Testis (tissue), 5 donors: ENCODE measurements around a stretch of chr17.

DNA sequence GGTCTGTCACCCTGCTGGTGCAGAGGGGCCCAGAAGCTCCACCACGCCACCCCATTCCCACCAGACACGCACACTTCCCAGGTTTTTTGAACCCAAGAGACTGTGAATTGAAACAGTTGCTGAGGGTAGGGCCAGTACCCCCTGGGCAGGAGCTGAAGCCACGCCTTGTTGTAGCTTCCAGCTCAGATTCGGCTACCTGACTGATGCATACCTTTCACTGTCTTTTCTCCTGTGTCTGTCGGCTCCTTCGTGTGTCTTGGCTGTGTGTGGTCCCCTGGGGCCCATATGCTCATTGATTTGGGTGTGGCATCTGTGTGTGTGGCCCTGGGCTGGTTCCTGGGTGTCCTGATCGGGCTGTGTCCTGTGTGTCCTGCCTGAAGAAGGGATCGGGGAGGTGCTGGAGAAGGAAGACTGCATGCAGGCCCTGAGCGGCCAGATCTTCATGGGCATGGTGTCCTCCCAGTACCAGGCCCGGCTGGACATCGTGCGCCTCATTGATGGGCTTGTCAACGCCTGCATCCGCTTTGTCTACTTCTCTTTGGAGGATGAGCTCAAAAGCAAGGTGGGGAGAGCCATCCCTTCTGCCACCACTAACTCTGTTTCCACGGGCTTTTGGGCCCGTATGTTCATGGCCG, 21.0 kb downstream of the CASKIN2 start:
- PRO-cap, 3 experiments = no peak in any of the 3 experiments
- RAMPAGE, long total RNA, 2 experiments = no peak in any of the 2 experiments
- RRBS = no CpG with 5 or more reads among the region's 17 CpGs

DNA sequence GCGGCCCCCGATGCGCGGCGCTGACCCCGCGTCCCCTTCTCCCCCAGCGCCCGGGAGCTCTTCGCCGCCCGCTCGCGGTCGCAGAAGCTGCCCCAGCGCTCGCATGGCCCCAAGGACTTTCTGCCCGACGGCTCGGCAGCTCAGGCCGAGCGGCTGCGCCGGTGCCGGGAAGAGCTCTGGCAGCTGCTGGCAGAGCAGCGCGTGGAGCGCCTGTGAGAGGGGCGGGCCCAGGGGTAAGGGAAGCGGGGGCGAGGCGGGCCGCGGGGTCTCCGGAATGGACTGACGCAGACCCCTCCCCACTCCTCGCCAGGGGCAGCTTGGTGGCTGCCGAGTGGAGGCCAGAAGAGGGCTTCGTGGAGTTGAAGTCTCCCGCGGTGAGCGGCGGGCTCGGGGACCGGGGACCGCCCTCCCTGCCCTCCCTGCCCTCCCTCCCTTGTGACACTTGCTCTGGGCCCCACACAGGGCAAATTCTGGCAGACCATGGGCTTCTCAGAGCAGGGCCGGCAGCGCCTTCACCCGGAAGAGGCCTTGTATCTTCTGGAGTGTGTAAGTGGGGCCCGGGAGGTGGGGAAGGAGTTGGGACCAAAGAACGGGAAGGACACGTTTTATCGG, 477 bp downstream of the TSEN54 start:
- PRO-cap, 3 experiments = no peak in any of the 3 experiments
- RAMPAGE, long total RNA, 2 experiments = no peak in any of the 2 experiments
- RRBS = 1% methylated on average over 40 of the region's 53 CpGs

DNA sequence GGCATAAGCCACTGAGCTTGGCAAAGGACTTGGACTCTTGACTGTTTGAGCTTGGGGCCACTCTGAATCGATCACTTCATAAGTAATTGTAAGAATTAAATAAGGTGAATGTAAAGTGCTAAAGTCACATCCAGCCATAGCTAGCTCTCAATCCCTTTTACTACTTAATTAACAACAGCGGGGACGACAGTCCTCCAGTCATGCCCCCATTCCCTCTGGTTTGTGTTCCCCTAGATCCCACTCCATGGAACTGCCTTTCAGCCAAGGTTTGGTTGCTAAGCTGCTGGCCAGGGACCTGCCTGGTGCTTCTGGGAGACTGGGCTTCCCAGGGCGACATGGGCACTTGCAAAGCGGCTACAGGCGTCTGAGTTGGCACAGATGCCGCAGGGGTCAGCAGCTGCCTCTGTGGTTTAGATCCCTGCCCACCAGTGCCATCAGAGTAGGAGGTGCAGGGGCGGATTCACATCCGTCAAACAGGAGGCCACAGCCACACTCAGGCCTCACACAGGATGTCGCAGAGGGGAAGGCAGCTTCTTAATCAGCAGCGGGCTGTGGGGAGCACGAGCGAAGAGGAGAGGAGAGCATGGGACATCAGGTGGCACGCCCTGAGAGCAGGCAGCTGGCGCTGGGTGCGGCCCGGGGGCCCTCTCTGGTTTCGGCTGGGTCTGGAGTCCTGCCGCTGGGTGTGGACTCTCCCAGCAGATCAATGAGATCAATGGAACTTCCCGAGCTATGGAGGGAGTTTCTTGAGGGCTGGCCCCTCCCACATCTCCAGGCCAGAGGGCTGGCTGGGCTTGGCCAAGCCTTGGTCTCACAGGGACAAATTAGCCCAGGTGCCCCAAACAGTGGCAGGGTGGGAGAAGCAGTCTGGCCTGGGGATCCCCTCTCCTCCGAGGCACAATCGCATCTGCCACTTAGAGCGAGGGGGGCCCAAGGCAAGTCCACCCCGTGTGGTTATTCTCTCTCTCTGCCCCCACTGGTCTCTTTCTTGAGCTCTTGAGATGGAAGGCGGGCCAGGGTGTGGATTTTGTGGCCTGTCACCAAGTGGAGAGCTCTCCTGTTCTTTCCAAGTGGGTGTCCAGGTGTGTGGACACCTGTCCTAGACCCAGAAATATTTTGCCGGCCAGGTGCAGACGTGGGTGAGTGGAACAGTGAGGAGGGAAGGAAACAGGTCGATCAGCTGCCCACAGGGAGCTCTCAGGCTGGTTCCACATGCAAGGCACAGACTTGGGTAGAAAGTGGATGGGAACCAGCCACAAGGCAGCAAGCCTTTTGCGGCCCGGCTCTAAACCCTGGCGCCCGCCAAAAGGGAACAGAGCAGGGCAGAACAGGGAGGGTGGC, 9.7 kb downstream of the LLGL2 start:
- PRO-cap, 3 experiments = no peak in any of the 3 experiments
- RAMPAGE, long total RNA, 2 experiments = no peak in any of the 2 experiments
- RRBS = no CpG with 5 or more reads among the region's 32 CpGs

DNA sequence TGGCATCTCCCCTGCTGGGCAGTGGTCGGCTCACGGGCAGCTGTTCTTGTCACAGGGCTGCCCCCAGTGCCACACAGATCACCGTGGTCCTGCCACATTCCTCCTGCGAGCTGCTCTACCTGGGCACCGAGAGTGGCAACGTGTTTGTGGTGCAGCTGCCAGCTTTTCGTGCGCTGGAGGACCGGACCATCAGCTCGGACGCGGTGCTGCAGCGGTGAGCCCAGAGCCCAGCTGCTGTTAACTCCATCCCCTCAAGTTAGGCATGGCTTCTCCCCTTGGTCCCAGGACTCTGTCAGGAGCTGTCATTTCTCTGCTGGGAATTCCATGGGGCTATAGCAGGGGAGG, 28.4 kb upstream of the MYO15B start:
- PRO-cap, 3 experiments = no peak in any of the 3 experiments
- RAMPAGE, long total RNA, 2 experiments = no peak in any of the 2 experiments
- RRBS = no CpG with 5 or more reads among the region's 13 CpGs

DNA sequence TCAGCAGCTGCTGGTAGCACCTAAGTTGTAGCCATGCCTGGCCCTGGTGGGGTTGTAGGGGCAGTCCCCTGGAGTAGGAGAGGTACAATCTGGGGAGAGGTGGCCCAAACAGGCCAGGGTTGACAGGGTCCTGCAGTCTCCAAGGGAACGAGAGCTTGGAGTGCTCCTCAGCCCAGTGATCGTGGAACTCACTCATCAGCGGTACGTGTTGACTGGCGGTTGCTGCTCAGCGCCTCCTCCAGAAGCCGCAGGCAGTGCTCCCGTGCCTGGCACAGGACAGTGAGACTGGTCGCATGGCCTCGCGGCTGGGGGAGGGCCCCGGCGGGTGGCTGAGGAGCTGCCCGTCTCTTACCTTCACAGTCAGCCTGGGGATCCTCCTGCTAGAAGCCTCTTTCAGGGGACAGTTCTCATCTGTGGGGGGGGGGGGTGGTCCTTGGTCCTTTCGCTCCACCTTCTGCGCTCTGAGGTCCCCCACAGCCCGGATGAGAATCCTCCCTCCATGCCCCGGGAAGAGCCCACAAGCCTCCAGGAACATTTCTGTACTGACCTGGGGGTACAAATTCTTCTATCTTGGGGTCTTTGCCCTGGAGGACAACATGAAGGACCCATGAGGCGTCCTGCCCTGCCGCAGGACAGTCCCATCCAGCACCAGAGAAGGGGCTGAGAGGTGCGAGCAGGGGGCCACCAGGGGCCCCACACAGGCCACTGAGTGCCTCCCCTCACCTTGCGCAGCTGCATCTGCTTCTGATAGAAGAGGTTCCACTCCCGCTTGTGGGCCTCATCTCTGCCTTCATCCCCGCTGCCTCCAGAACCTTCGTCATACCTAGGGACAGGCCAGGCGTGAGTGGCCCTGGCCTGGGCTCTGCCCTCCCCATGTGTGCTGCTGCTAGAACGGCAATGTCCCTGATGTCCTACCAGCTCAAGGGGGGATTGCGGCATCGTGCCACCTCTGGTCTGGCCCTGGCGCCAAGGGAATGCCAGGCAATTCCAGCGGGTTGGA, 2.5 kb upstream of the SMIM5 start:
- PRO-cap, 3 experiments = no peak in any of the 3 experiments
- RAMPAGE, long total RNA, 2 experiments = no peak in any of the 2 experiments
- RRBS = no CpG with 5 or more reads among the region's 31 CpGs

- PRO-cap, 3 experiments = no peak in any of the 3 experiments
- RAMPAGE, long total RNA, 2 experiments = no peak in any of the 2 experiments
- RRBS = no CpG with 5 or more reads among the region's 27 CpGs
Measured at GRCh38 chr17:75706943-75708086, 13.9 kb upstream of the ITGB4 start.

GRCh38 chr17:75722731-75723063, 1.4 kb downstream of the ITGB4 start:
- PRO-cap, 3 experiments = no peak in any of the 3 experiments
- RAMPAGE, long total RNA, 2 experiments = no peak in any of the 2 experiments
- RRBS = no CpG with 5 or more reads among the region's 6 CpGs

- PRO-cap, 3 experiments = no peak in any of the 3 experiments
- RAMPAGE, long total RNA, 2 experiments = no peak in any of the 2 experiments
- RRBS = 92% methylated on average over 6 of the region's 24 CpGs
Measured at GRCh38 chr17:75723768-75724769, 2.8 kb downstream of the ITGB4 start.

DNA sequence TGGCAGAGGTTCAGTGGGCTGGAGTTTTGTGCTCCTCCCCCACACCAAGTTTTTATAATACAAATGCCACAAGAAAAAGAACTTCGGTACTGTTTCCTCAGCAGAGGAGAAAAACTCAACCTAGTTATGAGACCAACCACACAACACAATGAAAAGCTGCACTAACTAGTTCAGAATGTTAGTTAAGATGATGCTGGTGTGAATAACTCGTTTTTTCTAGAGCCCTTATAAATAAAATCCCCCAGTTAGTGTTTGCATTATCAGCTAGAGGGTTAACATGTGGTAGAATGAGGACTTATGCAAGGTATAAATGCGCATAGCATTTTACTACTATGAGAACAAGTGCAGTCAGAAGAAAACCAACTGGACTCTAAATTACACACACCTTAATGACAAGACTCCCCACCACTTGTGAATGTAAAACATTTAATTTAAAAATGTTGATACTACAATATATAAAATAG, 1.9 kb downstream of the H3-3B start:
- PRO-cap, 3 experiments = peak in 1 of 3 experiments; most common minus-strand start position 49 of the sequence (in 1)
- RAMPAGE, long total RNA, 2 experiments = no peak in any of the 2 experiments
- RRBS = no CpG with 5 or more reads among the region's 3 CpGs

DNA sequence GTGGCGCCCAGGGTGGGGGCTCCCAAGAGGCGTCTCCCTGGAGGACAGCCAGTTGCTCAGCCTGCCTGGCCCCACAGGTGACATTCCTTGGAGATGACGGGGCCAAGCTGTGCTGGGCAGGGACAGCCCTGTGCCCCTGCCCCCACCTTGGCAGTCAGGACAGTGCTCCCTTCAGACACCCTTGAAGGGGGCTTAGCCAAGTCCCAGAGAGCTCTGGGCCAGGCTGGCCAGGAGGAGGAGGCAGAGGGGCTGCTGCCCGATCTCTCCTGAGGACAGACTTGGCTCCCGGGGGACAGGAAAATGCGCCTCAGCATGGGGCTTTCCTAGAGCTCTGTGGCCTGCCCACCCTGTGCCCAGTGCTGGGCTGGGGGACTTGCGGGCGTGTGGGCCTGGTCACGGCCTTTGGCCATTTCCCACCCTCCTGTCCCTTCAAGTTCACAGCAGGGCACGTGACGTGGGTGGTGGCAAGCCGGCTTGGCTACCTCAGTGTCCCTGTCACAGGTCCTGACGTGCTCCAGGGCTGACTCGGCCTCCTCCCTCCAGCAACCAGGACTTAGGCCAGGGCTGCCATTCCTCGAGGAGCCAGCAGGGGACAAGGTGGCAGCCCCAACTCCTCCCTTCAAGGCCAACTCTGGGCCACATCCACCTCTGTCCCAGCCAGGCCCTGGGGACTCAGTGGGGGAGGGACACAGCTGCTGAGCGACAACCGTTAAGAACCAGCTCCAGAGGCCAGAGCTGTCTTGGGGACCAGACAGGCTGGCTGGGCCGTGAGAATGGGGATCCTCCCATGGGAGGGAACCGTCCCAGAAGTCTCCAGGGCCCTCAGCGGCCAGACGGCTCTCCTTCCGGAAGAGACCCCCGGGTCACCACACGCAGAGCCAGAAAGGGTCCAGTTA, 855 bp upstream of the UNC13D start:
- PRO-cap, 3 experiments = peak in 2 of 3 experiments; most common plus-strand start position 577 of the sequence (in 1)
- RAMPAGE, long total RNA, 2 experiments = no peak in any of the 2 experiments
- RRBS = no CpG with 5 or more reads among the region's 24 CpGs

DNA sequence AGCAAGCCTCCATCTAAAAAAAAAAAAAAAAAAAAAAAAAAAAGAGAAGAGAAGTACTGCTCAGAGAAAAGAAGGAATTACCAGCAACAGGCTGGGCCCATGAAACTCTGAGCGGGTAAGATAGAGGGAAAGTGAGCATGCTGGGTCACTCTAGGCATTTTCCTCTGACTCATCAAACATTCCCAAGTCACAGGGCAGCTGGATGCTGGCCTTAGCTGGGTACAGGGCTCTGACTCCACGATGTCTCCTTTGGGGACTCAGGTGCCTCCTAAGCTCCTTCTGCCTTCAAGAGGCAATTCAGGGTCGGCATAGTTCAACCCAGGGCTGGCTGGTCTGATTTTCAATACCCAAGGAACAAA, 1.1 kb downstream of the WBP2 start:
- PRO-cap, 3 experiments = peak in 3 of 3 experiments; most common plus-strand start position 185 of the sequence (in 3)
- RAMPAGE, long total RNA, 2 experiments = no peak in any of the 2 experiments
- RRBS = no CpG with 5 or more reads among the region's 3 CpGs

GRCh38 chr17:75978399-75978889, 522 bp downstream of the ACOX1 start:
- PRO-cap, 3 experiments = peak in 1 of 3 experiments; most common plus-strand start chr17:75978763 (in 1); most common minus-strand start chr17:75978764 (in 1)
- RAMPAGE, long total RNA, 2 experiments = no peak in any of the 2 experiments
- RRBS = no CpG with 5 or more reads among the region's 14 CpGs

- PRO-cap, 3 experiments = no peak in any of the 3 experiments
- RAMPAGE, long total RNA, 2 experiments = no peak in any of the 2 experiments
- RRBS = 33% methylated on average over 19 of the region's 102 CpGs
Measured at GRCh38 chr17:76008027-76009419, 7.9 kb downstream of the CDK3 start.

DNA sequence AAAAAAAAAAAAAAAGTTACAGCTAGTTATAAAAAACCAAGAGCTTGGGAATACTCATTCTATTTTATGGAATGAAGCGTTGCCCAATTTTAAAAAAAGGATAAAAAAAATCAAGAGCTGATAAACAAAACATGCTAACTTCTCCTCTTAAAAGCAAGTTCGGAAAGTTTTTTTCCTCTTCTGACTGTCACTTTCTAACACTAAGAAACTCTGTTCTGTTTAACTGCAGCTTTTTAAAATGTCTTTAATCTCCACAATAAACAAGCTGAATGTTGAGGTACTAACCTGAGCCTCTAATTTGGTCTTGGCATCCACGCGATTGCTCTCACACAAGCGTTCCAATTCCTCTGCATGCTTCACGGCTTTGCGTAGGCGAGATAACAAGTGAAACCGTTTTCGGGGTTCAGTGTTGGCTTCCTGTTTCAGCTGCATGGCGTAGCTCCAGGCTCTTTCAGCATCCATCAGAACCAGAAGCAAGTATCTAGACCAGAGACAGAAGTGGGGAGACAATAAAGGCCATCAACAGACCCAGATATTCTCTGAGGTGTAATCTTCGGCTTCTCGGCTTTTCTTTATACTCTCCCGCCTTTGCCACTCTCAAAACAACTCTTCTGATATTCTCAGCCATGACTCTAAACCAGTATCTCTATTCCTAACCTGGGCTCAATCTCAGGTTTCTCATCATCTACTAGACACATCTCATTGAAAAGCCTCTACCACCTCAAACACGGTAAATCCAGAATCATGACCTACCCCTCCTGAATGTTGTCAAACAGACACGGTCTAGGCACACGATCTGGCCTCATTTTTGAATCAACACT, 8.4 kb downstream of the SRP68 start:
- PRO-cap, 3 experiments = no peak in any of the 3 experiments
- RAMPAGE, long total RNA, 2 experiments = no peak in any of the 2 experiments
- RRBS = no CpG with 5 or more reads among the region's 17 CpGs

DNA sequence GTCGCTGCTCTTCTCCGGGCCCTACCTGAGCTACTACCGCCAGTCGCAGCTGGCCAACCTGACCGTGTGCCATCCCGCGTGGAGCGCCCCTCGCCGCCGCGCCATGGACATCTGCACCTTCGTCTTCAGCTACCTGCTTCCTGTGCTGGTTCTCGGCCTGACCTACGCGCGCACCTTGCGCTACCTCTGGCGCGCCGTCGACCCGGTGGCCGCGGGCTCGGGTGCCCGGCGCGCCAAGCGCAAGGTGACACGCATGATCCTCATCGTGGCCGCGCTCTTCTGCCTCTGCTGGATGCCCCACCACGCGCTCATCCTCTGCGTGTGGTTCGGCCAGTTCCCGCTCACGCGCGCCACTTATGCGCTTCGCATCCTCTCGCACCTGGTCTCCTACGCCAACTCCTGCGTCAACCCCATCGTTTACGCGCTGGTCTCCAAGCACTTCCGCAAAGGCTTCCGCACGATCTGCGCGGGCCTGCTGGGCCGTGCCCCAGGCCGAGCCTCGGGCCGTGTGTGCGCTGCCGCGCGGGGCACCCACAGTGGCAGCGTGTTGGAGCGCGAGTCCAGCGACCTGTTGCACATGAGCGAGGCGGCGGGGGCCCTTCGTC, 2.2 kb upstream of the ZACN start:
- PRO-cap, 3 experiments = no peak in any of the 3 experiments
- RAMPAGE, long total RNA, 2 experiments = no peak in any of the 2 experiments
- RRBS = 5% methylated on average over 2 of the region's 71 CpGs

DNA sequence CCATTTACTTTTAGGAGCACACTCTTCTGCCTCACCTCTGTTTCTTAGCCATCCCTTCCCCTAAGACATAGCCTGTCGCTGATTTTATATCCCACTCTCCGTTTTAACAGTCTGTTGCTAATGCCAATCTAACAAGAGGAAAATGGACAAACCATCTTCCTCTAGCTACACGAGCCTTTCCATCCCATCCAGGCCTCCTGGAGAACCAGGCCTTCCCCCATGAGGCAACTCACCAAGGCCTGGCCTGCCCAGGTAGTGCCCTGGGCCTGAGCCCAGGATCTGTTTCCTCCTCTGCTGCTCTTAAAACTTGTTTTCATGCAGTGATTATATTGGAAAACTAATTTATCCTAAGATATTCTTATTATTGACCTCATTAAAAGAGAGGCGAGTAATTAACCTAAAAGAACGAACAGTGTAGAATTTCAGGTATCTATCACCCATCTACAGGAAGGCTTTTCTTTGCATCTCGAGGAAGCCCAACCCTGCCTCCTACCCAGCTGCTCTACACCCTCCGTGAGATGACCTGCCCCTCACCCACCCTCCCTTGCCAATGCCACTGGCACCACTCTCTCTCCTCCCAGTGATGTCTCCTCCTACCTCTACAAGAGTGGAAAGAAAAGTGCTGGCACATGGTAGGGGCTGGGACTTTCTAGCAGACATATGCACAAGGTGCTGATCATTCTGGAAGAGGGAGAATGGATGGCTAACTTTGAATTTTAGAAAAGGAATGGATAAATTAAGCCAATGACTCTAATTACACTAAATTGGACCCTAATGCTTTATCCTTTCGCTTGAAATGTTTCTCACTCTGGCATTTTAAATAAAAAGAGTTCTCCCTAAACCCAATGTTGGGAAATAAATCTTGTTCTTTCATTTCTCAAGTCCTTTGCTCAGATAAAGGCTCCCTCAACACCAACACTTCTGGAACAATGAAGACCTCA, 22.8 kb upstream of the FOXJ1 start:
- PRO-cap, 3 experiments = peak in 1 of 3 experiments; most common minus-strand start position 923 of the sequence (in 1)
- RAMPAGE, long total RNA, 2 experiments = no peak in any of the 2 experiments
- RRBS = no CpG with 5 or more reads among the region's 8 CpGs

DNA sequence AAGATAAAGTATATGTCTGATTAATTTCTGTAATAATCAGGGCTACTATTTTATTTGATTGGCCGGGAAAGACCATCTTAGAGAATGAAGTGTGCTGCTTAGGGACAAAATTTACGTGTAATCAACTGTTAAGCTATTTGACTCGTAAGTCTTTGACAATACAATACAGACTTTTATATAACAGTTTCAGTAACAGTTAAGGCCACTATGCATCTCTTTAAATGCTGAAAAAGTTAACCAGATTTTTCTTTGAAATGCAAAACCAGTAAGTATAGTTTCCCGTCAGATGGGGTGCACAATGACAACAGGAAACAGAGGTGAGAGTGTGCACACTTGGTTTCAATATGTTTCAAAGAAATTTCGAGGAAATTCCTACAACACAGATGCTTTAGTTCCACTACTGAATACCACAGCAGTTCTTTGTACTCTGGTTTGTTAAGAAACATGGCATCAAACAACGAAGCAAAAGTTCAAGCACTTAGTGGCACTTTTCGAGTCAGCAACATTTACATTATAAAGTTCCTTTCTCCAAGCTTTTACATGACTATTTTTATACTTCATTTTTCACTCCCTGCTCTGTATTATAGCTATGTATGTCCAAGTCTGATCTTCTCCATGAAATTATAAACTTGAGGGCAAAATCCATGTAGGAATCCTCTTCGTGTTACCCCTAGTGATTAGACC, 48.4 kb downstream of the RNF157 start:
- PRO-cap, 3 experiments = no peak in any of the 3 experiments
- RAMPAGE, long total RNA, 2 experiments = no peak in any of the 2 experiments
- RRBS = no CpG with 5 or more reads among the region's 8 CpGs

DNA sequence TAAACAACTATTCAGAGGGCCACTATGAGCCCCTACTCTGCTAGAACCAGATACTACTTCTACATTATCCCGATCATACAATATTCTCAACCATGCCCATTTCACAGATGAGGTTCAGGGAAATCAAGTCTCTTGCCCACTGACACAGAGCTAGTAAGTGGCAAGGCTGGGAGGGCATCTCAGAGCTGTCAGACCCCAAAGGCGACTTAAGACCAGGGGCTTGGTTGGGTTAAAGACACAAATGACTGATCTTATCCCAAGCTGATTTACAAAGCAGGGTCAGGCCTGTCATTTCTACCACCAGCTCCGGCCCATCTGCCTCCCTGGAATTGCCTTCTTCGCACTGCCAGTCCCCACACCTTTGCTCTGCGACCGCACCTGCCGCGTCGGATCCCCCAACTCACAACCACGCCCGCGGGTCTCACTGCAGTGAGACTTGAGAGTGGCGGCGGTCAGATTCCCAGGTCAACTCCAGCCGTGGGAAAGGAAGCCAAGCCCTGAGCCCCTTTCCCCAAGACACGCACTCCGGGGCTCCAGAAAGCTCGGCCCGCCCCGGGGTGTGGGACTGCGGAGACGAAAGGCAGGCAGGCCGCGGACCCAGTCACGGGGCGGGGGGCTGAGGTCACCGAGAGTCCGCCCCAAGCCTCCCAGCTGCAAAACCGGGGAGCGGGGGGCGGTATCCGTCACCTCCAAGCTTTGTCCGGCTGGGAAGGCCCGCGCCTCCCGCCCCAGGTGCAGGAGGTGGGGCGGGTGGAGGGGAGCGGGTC, 831 bp downstream of the PRPSAP1 start:
- PRO-cap, 3 experiments = peak in 2 of 3 experiments; most common plus-strand start position 604 of the sequence (in 1); most common minus-strand start position 402 of the sequence (in 1)
- RAMPAGE, long total RNA, 2 experiments = no peak in any of the 2 experiments
- RRBS = 2% methylated on average over 12 of the region's 38 CpGs

- PRO-cap, 3 experiments = no peak in any of the 3 experiments
- RAMPAGE, long total RNA, 2 experiments = no peak in any of the 2 experiments
- RRBS = no CpG with 5 or more reads among the region's 6 CpGs
Measured at GRCh38 chr17:76357476-76358003, 3.8 kb upstream of the PRPSAP1 start.

DNA sequence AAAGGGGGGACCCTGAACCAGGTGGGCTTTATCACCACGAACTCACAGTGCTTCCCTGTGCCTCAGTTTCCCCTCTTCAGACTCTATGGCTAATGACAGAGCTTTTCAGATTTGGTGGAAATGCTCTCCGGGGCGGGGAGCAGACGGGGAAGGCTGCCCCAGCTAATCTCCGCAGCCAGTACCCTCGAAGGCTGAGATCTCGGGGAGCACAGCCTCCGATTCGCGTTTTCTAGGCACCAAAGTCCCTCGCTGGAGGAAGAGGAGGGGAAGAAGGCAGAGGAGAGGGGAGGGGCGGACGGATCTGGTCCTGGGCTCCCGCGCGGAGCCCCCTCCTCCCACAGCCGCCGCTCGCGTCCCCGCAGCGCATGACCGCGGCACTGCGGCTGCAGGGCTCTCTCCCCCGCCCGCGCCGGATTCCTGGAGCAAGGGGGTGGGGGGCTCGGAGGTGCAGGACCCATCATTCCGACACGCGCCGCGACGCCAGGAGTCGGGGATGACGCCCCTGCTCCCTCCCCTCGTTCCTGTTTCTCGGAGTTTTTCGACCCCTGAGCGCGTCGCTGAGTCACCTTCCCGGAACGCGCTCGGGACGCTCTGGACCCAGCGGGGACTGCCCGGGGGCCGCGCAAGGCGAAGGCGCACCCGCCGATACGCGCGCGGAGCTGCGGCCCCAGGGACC, 1.6 kb upstream of the SPHK1 start:
- PRO-cap, 3 experiments = peak in 2 of 3 experiments; most common plus-strand start position 425 of the sequence (in 2); most common minus-strand start position 363 of the sequence (in 1)
- RAMPAGE, long total RNA, 2 experiments = no peak in any of the 2 experiments
- RRBS = 1% methylated on average over 13 of the region's 62 CpGs